Vein endothelial cell (primary cell): Measurements from ENCODE around the genes KRT81, KRT82, KRT5 and KRT3.

GRCh38 chr12:52291247-52291749 lies at the start of gene KRT81:
TSS of gene KRT81 (minus strand) at chr12:52291534.
- CAGE, long polyA plus RNA, result no peak

DNA sequence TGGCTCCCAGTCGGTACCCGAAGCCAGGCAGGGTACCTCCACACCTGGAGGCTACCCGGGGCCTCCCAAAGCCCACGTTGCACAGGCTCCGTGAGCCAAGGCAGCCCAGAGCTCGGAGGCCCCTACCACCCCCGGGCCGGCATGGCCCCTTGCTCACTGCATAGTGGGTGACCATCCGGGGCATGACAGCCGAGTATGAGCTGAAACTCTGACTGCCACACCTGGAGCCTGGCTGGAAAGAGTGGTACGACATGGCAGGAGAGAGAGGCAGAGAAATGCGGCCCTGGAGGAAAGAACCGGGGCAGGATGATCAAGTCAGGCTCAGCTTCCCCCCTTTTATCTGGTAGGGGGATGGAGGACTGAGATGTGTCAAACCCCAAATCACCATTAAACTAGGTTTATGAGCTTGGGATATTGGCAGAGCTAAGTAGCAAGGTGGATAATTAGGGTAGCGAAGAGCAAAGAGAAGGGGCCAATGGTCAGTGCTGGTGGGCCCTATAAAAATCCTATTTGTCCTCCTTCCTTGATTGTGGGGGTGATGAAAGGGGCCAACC lies at the start of gene KRT82:
Gene KRT82 (minus strand): TSS at position 311 of the 554 bp plus-strand sequence.
- CAGE, long polyA plus RNA, result no peak

GRCh38 chr12:52506854-52507511 lies 13.2 kb downstream of the KRT5 start:
- CAGE, long polyA plus RNA, result no peak

GRCh38 chr12:52519600-52520931 lies at the start of gene KRT5:
TSS of gene KRT5 (minus strand) at chr12:52520394.
- CAGE, long polyA plus RNA, result no peak

DNA sequence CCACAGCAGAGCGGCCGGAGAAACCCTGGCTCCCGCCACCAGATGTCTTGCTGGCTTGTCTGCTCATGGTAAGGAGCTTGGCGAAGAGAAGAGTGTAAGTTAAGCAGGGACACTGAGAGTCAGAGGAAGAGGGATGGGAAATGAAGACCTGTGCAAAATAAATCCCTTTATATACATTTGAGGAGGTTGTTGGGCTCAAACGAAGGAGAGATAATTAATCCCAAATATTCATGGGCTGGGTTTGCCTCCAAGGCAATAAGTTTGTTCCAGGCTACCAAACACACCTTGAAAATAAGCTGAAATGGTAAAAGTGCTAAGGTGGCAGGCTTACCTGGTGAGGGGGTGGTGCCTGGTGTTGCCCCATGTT lies at the start of gene KRT3:
Gene KRT3 (minus strand): TSS at position 142 of the 367 bp plus-strand sequence.
- CAGE, long polyA plus RNA, result no peak

- CAGE, long polyA plus RNA, result no peak
Measured at GRCh38 chr12:52884177-52884999, 20.5 kb downstream of the KRT8 start.

DNA sequence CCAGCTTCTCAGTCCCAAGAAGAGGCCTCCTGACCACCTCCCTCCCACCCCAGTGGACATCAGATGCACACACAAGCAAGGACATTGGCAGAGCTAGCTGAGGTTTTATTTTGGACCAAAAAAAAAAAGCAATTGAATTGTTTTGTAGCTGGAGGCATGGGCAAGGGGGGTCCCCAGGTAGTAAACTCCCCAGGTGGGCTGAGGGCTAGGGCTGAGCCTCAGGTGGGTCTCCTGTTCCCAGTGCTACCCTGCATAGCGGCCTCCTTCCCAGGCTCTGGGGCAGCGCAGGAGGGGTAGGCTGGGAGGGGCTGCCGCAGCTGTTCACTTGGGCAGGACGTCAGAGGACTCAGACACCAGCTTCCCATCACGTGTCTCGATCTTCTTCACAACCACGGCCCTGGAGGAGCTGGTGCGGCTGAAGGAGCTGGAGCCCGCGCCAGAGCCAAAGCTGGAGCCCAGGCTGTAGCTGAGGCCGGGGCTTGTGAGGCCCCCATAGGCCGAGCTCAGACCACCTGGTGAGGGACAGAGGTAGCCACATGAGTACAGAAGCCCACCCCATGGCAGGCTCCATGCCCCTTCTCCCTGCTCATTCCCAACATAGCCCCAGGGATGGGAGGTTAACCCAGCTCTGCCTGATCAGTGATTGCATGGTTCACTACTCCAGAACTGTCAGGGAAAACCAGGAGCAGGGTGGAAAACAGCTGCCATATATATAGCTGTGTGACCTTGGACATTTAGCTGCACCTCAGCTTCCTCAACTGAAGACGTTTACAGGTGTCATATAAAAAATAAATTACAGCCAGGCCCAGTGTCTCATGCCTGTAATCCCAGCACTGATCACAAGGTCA lies 7.5 kb downstream of the KRT8 start:
- CAGE, long polyA plus RNA, result no peak

GRCh38 chr12:52898672-52899042 lies 6.2 kb downstream of the KRT8 start:
- CAGE, long polyA plus RNA, result no peak

DNA sequence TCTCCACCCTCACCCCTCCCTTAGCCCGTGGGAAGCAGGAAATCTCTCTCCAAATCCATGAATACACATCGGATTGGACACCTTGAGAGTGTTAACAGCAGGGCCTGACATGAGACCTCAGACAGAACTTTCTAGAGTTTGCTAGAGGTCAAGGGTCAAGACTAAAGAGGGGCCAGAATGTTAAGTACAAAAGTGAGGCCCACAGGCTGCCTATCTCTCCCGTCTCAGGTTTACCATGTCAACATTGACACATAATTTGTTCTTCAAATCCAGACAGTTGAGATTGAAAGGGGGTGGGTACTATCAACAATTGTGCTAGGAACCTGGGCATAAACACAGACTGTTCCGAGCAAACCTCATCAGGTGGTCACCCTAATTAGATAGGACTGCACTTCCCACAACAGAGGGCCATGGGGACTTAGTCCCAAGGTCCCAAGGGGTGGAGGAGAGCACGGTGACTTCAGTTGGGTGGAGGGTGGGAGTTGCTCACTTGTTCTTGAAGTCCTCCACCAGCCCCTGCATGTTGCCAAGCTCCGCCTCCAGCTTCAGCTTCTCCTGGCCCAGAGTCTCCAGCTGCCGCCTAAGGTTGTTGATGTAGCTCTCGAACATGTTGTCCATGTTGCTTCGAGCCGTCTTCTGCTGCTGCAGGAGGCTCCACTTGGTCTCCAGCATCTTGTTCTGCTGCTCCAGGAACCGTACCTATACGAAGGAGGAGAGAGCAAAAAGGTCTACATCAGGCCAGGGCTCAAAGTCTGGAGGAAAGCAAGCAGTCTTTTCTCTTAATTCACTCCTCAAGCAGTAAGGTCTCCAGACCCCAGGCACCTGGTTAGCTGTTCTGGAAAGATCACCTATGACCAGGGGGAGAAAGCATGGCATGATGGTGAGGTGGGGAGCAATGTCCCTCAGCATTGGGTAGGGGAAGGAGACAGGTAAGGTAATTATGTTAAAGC lies 3.2 kb downstream of the KRT8 start:
- CAGE, long polyA plus RNA, result no peak

- CAGE, long polyA plus RNA, result no peak
Measured at GRCh38 chr12:52903247-52904340, 1.3 kb downstream of the KRT8 start.

DNA sequence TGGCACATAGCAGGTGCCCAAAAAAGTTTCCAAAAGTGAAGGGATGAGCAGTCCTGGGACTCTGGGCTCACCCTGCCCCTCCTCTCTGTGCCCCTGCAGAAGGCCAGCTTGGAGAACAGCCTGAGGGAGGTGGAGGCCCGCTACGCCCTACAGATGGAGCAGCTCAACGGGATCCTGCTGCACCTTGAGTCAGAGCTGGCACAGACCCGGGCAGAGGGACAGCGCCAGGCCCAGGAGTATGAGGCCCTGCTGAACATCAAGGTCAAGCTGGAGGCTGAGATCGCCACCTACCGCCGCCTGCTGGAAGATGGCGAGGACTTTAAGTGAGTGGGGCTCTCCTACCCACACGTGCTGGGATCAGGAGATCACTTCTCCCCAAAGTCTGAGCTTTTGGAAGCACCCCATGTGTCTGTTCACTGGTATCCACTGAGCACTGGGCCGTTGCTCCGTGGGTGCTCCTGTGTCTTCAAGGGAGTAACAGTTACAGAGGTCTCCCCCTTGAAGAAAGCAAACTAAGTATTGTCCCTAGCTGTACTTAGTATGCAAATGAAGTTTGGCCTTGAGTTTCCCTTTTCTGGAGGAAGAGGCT lies 3.2 kb downstream of the KRT18 start:
- CAGE, long polyA plus RNA, result no peak

DNA sequence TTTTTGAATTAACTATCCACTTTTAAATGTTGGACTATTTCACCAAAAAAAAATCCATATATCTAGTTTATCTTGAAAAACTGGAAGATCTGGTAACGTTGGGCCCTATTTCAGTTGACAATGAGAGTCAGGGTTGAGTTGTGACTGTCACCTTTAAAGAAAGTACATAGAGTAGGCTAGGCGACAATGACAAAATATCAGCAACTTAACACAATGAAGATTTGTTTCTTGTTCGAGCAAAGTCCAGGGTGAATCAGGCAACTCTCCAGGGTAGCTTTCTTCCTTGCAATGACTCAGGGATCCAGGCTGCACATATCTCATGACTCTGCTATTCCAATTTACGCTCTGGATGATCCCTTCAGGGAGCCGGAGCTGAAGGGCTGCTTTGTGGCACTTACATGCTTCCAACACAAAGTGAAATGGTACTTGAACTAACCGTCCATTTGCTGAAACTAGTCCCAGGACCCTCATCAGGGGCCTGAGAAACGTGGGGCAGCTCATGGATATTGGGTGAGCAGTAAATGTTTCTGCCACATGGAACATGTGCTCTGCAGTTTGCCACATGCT lies 13.2 kb upstream of the EIF4B start:
- CAGE, long polyA plus RNA, result no peak

GRCh38 chr12:53018711-53019356 lies 12.6 kb downstream of the EIF4B start:
- CAGE, long polyA plus RNA, result no peak

DNA sequence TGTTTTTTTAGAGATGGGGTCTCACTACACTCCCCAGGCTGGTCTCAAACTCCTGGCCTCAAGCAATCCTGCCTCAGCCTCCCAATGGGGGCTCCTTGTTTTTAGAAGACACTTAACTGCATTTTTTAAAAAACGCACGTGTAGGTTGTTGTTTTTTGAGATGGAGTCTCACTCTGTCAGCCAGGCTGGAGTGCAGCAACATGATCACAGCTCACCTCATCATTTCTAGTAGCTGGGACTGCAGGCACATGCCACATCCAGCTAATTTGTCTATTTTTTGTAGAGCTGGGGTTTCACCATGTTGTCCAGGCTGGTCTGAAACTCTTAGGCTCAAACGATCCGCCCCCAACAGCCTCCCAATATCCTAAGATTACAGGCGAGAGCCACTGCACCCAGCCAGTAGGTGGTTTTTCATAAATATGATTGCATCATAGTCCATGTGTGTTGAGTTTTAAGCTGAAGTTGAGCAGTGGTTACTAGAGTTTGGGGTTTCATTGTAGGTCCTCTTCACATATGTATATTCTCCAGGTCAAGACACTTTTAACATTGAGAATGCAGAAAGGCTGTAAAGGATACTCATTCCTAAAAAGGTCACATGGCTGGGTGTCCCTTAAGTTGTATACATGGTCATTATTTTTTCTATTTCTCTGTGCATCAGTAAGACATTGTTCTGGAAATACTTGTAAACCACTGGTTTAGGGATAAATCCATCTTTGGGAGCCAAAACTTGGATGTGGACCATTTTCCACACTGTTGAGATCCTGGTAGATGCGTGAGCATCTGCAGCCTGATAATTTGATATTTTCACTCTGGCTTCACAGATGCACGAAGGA lies 13.1 kb upstream of the TNS2 start:
- CAGE, long polyA plus RNA, result no peak

DNA sequence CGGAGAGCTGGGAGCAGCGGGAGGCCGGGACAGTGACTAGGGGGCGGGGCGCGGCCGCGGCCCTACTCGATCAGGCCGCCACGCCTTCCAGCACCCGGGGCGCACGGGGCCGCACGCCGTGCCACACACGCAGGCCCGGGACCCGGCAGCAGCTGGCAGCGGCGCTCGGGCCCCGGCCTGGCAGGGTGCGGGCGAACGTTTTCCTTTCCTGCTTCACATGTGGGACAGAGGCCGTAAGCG lies 2.4 kb upstream of the TNS2 start:
- CAGE, long polyA plus RNA, result no peak

DNA sequence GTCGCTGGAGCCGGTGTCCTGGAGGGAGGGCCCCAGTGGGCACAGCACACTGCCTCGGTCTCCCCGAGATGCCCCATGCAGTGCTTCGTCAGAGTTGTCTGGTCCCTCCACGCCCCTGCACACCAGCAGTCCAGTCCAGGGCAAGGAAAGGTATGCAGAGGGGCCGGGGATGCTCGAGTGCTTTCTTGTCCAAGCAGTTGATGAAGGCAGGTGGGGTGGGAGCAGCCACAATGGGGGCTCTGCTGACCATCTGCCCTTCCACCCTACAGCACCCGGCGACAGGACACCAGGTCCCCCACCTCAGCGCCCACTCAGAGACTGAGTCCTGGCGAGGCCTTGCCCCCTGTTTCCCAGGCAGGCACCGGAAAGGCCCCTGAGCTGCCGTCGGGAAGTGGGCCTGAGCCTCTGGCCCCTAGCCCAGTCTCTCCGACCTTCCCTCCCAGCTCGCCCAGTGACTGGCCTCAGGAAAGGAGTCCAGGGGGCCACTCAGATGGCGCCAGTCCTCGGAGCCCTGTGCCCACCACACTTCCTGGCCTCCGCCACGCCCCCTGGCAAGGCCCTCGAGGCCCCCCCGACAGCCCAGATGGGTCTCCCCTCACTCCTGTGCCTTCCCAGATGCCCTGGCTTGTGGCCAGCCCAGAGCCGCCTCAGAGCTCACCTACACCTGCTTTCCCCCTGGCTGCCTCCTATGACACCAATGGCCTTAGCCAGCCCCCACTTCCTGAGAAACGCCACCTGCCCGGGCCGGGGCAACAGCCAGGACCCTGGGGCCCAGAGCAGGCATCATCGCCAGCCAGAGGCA lies 10.7 kb downstream of the TNS2 start:
- CAGE, long polyA plus RNA, result no peak

DNA sequence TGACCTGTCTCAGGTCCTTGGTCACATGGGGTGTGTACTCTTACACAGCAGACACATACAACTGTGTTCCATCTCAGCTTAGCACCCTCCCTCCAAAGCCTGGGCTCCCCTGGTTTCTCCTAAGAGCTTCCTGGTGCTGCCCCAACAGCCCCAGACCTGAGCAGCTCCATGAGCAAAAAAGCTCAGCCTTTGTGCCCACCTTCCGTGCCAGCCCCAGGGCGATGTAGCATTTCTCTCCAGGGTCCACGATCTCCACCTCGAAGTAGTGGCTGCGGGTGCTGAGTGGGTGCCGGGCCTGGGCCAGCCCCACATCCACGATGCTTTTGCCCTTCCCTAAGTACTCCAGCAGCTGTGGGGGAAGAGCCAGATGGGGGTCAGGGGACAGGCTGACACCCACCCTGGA lies 11.2 kb downstream of the SPRYD3 start:
- CAGE, long polyA plus RNA, result no peak

DNA sequence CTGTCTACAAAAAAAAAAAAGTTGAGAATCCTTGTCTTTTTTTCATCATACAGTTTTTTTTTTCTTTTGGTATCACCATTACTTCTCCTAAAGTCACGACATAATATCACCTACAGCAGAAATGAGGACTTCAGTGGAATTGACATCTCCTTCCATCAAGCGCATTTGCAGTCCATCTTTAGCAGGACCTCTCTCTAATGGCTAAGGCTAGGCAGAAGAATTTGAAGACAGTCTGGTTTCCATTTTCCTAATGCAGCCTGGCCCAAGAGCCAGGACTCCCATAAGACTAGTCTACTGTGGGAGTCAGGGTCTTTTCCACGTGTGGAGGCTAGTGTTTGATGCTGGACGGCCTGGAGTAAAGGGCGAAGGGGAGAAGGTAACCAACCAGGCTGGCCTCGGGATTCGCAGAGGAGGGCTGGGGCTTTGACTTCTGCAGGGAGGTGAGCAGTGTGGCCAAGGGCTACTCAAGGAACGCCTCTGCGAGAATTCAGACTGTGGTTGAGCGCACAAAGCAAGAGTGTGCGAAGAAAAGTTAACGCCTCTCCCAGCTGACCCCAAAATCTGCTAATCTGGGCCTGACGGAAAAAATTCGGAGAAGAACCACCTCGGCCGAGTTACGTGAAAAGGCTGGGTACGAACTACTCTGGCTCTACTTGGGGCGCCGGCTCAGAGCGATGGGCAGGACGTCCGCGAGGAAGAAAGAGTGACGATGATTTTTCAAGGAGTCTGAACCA lies 692 bp upstream of the ZNF740 start:
- CAGE, long polyA plus RNA, result no peak

DNA sequence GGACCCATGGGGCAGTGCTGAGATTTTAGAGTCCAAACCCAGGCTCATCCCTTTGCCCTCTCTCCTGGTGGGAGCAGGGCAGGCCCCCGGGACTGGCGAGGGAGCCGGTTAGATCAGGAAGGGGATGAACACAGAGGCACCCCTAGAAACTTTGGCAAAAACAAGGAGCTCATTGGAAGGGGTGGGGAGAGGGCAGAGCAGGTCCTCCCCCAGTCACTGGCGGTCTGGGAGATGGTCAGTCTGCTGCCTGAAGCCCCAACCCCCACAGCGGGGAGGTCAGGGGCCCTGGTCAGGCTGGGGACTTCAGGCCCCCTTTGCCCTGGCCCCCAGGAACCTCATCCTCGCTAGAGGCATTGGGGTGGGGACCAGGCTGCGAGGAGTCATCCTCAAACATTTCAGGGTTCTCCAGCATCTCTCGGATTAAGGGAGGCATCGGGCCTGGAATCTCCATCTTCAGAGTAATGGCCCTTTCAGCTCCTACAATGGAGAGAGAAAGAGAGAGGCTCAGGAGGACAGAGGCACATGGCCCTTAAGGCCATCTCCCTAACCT lies 4.4 kb upstream of the ITGB7 start:
- CAGE, long polyA plus RNA, result no peak

GRCh38 chr12:53223983-53224311 lies 8.1 kb downstream of the RARG start:
- CAGE, long polyA plus RNA, result no peak